Colonic mucosa (tissue), 1 donor: ENCODE measurements around the genes EFNB2 and IRS2.

GRCh38 chr13:106492103-106492703, 43.3 kb downstream of the EFNB2 start:
- PRO-cap, result no peak

- PRO-cap, result no peak
Observed at GRCh38 chr13:106493457-106494214, 41.8 kb downstream of the EFNB2 start.

GRCh38 chr13:106532656-106532918, 2.9 kb downstream of the EFNB2 start:
- PRO-cap, result no peak

DNA sequence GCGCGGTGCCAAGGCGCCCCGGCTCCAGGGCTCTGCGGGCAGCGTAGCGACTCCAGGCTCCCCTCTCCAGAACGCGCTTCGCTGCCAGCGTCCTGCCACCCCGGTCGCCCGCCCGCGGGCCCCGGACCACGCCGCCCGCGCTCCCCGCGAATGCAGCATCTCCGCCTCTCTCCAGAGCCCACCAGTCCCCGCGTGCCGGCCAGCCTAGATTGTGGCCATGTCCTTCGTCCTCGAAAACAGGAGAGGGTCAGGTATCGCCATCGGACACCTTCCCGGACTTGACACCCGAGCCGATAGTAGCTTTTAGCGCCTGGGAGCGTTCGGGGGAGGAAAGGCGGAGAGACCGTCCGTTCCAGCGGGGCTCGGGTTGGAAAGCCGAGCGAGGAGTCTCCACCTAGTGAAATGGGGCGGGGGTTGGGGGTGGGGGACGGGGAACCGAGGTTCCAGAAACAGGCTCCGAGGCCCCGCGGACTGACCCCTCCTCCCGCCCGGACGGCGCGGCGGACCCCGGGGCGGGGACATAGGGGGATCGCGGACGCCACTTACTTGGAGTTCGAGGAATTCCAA, 1.1 kb downstream of the EFNB2 start:
- PRO-cap, result unidirectional peak, minus-strand start at position 364 of the sequence

DNA sequence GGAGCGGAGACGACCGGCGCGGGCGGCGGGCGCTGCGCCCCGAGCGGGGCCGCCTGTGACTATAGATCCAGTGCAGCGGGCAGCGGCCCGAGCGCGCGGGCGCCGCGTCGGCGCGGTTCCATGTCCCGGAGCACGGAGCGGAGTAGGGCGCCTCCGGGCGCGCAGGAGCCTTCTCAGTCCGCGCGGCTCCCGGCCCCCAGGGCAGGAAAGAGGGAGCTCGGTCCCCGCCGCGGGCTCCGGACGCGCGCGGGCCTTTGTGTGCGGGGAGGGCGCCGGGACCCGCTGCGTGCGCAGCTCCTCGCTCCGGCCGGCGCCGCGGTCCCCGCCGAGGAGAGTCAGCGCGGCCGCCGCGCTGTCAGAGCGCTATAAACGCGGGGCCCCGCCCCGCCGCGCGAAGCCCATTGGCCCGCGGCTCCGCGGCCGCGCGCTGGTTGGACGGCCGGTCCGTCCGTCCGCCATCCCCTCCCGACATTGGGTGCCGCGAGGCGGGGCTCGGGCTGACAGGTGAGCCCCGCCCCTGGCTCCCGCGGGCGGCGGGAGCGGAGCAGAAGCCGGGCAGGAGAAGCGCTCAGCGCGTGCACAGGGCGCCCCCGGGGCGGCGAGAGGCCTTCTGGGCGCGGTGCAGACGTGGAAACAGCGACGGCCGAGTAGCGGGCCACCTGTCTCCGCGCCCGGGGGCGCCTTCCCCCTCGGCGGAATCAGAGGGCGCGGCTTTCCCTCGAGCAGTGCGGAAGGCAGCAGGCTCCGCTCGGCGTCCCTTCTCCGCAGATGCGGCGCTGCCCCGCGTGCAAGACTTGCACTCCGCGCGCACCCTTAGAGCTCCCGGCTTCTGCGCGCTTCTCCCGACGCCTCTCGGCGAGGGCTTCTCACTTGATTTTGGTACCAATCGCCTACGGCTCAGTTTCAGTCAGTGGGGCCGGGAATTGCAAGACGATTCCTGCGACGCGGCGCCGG, at the start of gene EFNB2:
EFNB2 (minus strand) TSS at position 340 of the 954 bp plus-strand sequence.
- PRO-cap, result unidirectional peak, minus-strand start at position 63 of the sequence; bidirectional peak, plus-strand start at position 551 of the sequence, minus-strand start at position 340 of the sequence

GRCh38 chr13:106550768-106551417, 15.4 kb upstream of the EFNB2 start:
- PRO-cap, result no peak

DNA sequence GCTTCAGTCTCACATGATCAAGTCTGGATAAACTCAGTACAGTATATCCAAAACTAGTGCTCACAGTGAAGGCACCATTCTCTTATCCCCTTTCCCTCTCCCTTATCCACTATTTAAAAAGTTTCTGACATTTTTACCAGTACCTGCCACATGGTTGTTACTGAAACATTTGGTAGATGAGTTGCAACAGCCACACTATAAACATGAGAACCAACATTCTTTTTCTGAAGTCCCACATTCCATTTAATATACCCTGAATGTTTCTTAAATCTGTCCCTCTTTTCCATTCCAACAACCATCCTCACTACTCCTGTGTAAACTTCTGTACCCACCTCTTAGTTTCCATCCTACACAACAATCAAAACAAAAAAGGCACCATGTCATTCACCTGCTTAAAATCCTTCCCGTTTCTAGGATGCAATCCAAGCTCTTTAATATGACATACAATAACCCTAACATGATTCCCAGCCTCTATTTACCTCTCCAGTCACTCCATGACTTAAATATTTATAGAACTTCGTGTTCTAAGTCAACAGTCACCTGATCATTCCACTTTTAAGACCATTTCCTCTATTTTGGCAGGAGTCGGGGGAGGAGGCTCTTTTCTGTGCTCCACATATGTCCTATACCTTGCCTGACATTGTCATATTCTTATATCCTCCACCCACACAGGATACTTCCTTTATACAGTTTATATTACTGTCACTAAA, 3.0 kb downstream of the ARGLU1 start:
- PRO-cap, result no peak

GRCh38 chr13:107202449-107203183, 634.7 kb upstream of the ARGLU1 start:
- PRO-cap, result no peak

- PRO-cap, result no peak
Observed at GRCh38 chr13:107865437-107866580, 1.5 kb downstream of the NALF1 start.

GRCh38 chr13:108120090-108120919, 95.0 kb downstream of the LIG4 start:
- PRO-cap, result no peak

DNA sequence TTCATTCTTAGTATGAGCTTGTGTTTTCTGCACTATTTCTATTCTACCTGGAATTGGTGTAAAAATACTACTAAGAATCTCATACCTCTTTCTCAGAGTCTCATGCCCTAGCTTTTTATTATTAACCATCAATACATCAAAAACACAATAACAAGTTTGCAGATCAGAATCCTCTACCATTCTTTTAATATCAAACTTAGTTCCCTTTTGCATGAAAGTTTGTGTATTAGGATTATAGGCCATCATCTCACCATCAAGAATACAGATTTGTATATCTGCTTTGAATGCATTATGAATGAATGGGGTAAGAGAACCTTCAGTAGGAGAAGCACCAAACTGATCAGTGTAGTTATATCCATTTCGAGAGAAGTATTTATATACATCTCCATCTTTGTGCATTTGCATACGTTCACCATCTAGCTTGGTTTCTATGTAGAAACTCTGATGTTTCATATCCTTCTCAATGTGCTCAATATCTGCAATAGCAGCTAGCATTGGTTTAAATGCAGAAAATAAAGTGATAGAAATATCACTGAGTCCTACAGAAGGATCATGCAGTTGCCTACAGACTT, 5.2 kb downstream of the LIG4 start:
- PRO-cap, result no peak

- PRO-cap, result no peak
Observed at GRCh38 chr13:108734501-108735139, 105.2 kb downstream of the MYO16 start.

- PRO-cap, result no peak
Observed at GRCh38 chr13:108779317-108779963, 150.0 kb downstream of the MYO16 start.

DNA sequence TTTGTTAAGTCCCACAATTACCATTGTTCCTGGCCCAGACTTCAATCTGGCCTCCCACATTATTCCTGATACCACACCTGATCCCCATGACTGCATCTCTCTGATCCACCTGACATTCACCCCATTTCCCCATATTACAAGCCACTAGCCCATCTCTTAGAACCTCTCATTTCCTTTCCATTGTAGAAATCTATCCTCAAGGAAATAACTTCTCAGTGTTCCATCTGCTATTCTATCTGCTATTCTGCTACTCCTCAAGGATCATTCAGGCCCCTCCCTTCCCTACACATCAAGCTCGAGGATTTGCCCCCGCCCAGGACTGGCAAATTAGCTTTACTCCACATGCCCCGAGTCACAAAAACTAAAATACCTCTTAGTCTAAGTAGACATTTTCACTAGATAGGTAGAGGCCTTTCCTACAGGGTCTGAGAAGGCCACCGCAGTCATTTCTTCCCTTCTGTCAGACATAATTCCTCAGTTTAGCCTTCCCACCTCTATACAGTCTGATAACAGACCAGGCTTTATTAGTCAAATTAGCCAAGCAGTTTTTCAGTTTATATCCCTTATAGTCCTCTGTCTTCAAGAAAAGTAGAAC, 517.0 kb downstream of the IRS2 start:
- PRO-cap, result no peak

- PRO-cap, result no peak
Observed at GRCh38 chr13:109479963-109480645, 306.3 kb downstream of the IRS2 start.

DNA sequence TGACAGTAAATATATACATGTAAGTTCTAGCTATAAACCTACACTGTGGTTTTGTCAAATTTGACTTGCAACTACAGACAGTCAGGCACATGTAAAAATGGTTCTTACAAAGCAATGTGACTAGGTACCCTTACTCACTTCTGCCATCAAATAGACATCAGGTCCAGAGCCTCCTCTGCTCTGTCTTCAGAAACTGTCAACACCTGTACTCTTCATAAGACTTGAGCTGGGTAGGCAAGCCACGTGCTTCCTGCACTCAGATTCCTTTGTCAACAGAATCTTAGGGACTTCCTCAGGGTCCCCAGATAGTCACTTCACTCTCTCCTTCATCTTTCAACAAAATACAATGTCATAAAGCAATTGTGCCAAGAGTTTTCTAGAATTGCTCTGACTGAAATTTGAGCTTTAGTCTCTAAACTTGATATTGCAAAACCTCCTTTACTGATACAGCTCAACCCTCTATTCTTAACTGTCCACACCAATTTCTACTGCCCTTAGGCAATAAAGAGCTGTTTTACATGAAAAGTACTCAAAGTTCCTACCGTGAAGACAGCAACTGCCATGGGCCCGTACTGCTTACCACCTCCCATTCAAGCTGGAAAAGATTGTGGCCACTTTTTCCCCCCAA, 179.9 kb downstream of the IRS2 start:
- PRO-cap, result no peak

GRCh38 chr13:109754445-109755146, 31.8 kb downstream of the IRS2 start:
- PRO-cap, result no peak

- PRO-cap, result no peak
Observed at GRCh38 chr13:109780610-109781508, 5.5 kb downstream of the IRS2 start.

DNA sequence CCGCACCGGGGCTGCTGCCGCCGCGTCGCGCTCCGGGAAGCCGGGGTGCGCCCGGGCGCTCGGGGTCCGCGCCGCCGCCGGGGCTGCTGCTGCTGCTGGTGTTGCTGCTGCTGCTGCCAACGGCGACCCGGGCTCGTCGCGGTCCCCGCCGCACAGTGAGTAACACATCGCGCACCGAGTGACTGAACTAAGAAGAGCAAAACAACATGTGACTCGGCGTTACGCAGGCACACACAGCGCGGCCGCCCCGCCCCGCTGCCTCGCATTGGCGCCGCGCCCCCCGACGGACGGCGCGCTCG, at the start of gene IRS2:
IRS2 (minus strand) TSS at position 164 of the 299 bp plus-strand sequence.
- PRO-cap, result bidirectional peak, plus-strand start outside the sequence, minus-strand start at position 157 of the sequence

GRCh38 chr13:109788535-109788918, 2.1 kb upstream of the IRS2 start:
- PRO-cap, result no peak